Right ventricle myocardium (tissue), 1 donor: ENCODE measurements around a stretch of chr5.

GRCh38 chr5:6634932-6635407 lies 1.7 kb downstream of the SRD5A1 start:
- PRO-cap, 2 experiments = no peak in any of the 2 experiments

- PRO-cap, 2 experiments = no peak in any of the 2 experiments
Measured at GRCh38 chr5:6637415-6638006, 4.3 kb downstream of the SRD5A1 start.

- PRO-cap, 2 experiments = peak in 2 of 2 experiments; most common plus-strand start chr5:6712475 (in 1); most common minus-strand start chr5:6712316 (in 1)
Measured at GRCh38 chr5:6711936-6712830, 1.0 kb upstream of the TENT4A start.

GRCh38 chr5:6765511-6766134 lies 52.4 kb downstream of the TENT4A start:
- PRO-cap, 2 experiments = no peak in any of the 2 experiments

- PRO-cap, 2 experiments = no peak in any of the 2 experiments
Measured at GRCh38 chr5:6965983-6966515, 252.8 kb downstream of the TENT4A start.

GRCh38 chr5:7146938-7147306 lies 249.0 kb upstream of the ADCY2 start:
- PRO-cap, 2 experiments = no peak in any of the 2 experiments

- PRO-cap, 2 experiments = no peak in any of the 2 experiments
Measured at GRCh38 chr5:7250495-7251120, 145.3 kb upstream of the ADCY2 start.

DNA sequence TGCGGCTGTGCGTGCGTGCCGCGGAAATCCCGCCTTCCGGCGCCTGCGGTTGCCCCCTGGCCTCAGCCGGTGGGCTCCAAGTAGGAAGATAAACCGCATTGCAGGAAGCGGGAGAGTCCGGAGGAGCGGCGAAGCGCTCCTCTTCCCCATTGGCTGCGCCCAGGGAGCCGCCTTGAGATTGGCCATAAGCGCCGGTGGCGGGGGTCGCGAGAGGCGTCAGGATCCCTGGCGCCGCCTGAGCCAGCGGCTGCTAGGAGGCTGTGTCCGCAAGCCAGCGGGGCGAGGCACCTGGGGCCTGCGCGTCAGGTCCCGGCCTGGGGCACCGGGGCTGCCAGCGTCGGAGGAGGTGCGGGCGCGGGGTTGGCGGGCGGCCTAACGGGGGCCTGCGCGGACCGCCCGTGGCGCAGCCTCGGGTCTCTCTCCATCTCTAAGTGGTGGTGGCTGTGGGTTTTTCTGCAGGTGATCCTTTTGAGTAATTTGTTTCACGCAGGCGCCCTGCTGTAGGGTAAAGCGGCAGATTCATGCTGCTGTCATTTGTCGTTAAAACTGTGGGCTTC lies 106.2 kb upstream of the ADCY2 start:
- PRO-cap, 2 experiments = no peak in any of the 2 experiments

DNA sequence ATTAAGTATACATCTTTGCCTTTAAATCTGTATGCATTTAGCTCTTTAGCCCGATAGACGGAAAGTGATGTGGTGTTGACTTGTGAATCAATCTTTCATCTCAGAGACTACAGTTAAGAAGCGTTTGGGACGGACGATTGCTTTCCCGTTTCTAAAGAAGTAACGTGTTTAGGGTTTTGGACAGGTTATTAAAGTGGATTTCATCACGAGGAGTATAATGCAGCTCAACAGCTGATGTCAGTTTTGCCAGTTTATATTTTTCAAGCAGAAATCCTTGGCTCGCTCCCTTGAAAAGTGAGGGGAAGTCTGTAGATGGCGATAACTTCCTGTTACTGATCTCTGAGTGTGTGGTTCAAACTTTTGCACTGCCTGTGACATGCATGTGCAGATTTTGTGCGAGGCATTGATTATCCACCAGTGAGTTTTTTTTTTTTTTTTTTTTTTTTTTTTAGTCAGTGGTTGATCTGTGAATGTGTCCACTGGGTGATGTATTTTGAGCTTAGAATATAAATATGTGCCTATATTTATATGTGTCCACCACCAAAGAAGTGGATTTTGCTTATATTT lies 1.2 kb downstream of the ADCY2 start:
- PRO-cap, 2 experiments = no peak in any of the 2 experiments

DNA sequence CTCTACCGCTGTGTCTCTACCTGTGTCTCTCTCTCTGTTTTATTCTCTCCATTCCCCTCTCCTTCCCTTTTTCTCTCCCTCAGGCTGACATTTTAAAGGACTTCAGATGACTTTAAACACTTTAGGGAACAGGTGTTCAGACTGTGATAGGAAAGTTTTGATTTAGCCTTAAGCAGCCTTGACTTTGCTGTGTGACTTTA lies 530.8 kb downstream of the SEMA5A start:
- PRO-cap, 2 experiments = no peak in any of the 2 experiments

- PRO-cap, 2 experiments = no peak in any of the 2 experiments
Measured at GRCh38 chr5:10354784-10355710, 1.6 kb downstream of the MARCHF6 start.

GRCh38 chr5:10564471-10564604 lies 468 bp downstream of the ANKRD33B start:
- PRO-cap, 2 experiments = no peak in any of the 2 experiments

DNA sequence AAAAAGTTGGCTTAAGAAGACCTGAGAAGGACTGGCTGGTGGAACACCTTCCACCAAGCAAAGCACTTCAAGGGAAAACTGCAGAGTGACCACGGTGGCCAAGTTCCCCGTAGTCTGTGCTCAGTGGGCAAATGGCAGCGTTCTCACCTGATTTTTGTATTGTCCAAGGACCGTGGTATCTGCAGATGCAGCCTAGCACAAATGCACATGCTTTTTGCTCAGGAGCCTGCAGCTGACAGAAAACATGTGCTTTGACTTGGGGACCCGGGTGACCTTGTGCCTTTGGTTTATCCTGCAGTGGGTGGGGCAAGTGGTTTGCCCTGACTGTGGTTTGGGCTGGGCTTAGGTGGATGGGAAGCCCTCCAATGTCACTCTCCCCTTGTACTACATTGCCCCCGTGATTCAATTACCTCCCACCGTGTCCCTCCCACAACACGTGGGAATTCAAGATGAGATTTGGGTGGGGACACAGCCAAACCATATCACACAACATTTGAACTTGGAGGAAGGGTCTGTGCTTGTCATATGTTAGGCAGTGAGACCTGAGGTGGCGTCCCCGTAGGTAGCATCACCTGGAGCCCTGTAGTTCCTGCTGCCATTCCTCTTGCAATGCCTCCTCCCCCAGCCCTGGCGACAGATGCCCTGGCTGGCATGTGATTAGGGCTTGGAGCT lies 1.9 kb downstream of the ANKRD33B start:
- PRO-cap, 2 experiments = no peak in any of the 2 experiments

DNA sequence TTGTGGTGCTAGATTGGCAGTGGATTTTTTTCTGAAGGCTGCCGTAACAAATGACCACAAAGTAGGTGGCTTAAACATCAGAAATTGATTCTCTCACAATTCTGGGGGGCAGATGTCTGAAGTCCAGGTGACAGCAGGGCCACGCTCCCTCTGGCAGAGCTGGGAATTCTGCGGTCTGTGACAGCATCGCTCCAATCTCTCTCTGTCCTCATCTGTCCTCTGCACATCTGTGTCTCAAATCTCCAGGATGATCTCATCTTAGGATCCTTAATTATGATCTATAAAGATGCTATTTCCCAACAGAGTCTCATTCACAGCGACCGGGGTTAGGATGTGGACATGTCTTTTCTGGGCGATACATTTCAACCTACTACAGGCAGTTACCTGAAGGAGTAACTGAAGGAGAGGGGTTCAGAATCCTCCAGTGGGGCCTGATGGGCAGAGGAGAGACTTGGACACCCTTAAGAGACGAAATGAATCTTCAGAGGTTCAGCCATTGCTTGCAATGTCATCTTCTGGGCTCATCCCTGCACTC lies 31.4 kb downstream of the ANKRD33B start:
- PRO-cap, 2 experiments = peak in 2 of 2 experiments; most common plus-strand start position 310 of the sequence (in 2)

DNA sequence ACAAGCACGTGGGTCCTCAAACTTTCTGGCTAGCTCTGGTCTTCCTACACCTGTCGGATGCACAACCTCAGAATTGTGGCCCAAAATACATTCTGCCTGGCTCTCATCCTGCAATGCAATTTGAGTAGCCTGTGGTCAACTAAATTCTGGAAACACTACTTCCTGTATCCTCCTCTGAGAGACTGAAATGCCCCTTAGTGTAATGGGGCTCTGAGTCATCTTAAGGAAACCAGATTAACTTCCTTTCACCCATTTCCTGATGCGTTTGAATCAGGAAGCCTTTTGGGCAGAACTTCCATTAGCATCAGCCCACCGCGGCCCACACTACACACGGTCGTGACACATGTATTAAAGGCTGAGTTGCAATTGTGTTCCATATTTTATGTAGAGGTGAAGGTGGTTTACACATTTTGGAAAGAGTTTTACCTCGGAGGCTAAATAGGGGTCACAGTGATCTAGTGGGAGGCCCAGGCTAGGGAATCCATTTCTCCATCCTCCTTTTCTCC lies 56.1 kb downstream of the DAP start:
- PRO-cap, 2 experiments = no peak in any of the 2 experiments

GRCh38 chr5:11013605-11014093 lies 252.6 kb upstream of the DAP start:
- PRO-cap, 2 experiments = peak in 2 of 2 experiments; most common minus-strand start chr5:11013867 (in 2)

GRCh38 chr5:14142294-14142869 lies 760 bp upstream of the TRIO start:
- PRO-cap, 2 experiments = no peak in any of the 2 experiments

GRCh38 chr5:14165358-14165990 lies 22.3 kb downstream of the TRIO start:
- PRO-cap, 2 experiments = no peak in any of the 2 experiments

DNA sequence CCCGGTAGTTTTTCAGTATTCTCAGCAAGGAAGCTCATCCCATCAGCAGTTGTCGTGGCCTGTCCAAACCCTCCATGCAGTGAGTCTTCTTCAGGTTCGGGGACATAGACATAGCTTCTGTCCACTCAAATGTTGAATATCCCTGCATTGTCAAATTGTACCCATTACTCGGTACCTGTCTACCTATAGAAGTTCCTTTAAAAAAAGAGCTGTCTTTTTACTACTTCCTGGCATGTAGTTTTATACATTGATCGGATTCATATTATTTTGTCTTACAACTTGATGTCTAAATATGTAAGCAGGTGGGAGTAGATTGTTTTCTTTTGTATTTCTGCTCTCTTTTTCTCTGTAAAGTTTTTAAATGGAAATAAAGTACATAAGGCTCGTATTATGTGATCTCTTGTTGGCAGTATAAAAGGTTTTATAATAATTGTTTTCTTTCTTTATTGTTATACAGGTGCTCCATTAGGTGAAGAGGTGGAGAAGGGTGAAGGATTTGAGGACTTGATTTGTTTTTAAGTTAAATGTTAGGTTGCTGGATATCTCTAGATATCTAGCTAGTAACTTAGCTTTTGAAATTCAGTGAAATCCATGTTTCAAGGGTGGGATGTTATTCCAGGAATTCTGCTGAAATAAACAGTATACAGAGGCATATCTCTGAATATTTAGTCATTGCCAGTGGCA lies 51.0 kb downstream of the TRIO start:
- PRO-cap, 2 experiments = no peak in any of the 2 experiments

- PRO-cap, 2 experiments = no peak in any of the 2 experiments
Measured at GRCh38 chr5:14263710-14264191, 120.6 kb downstream of the TRIO start.